ENCODE measurements around a stretch of chr3.

DNA sequence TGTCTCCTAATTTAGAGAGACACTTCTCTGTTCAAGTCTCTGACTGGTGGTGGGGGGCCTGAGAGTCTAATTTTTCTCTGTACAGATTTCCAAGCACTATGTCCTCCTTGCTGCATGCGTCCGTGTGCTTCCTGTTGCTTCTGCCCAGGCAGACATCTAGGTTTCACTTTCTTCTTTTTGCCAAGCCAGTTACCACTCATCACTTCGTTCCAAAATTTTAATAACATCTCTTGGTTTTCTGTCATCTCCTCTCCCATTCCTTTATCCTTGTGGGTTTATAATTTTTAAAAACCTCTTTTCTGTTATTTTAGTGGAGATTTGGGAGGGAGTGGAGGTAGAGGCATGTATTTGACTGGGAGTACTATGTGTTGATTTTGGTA is 276.5 kb upstream of the DNAJC19 start:
- PRO-cap: no peak

GRCh38 chr3:181718977-181719920 is 7.5 kb downstream of the SOX2 start:
- PRO-cap: no peak

DNA sequence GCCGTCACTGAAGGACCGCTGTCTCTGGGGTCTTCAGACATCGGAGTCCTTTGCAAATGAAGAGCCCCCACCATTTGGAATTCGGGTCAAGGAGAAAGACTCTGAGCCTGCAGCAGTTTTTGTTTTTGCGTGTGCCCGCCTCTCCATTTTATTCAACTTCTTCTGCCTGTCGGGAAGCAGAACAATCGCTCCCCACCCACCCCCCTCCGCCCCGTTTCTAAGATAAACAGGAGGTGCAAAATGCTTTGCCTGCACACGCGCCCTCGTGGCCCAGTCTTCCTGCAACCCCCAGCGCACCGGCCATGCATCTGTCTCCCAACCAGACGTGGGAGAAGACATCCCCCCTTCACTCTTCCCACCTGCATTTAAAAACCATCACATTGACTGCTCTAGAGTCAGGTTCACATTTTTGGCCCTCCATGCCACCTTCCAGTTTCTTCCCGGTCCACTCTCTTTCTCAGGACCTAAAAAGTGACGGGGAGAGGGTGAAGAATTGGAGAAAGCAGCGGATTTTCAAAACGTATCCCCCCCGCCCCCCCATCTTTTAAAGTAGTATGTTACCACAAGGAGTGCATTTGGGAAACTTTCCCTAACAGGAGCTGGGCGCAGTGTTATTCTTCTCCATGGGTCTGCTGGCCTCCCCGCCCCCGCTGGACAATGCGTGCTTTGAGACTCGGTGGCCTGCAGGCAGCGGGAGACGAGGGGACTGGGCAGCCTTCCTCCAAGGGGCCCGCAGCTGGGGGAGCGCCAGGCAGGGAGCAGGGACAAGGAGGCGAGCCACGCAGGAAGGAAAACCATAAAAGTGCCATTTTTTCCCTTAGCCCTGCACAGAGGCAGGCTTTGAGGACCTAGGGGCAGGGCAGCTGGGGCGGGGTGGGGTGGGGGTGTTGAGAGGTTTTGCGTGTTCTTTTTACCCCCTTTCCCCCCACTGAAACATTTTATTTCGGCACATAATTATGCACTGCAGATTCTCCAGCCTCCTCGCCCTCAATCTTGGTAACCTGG is 13.9 kb downstream of the SOX2 start:
- PRO-cap: no peak

- PRO-cap: no peak
Observed at GRCh38 chr3:181727592-181728208, 16.0 kb downstream of the SOX2 start.

GRCh38 chr3:182820035-182820850 is 26.9 kb downstream of the ATP11B start:
- PRO-cap: no peak

DNA sequence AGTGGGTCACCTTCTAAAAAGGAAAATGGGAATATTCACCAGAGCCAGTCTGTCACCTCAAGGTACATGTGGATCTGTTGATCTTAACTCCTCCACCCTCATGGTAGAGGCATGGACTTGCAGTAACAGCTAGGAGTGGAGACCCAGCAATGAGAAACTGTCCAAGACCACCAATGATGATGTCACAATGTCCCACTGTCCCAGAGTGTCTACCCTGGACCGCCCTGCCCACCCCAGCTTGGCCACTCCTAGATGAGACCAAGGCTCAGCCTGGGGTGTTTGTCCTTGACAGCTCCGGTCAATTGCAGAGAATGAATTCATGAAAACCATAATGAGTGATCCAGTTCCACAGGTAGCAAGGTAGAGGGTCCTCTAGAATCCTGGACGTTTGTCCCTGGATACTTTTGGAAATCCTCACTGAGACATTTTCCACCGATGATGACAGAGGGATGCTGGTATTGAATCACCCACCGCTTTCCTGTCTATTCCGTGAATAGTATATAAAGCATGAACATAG is 5.5 kb upstream of the DCUN1D1 start:
- PRO-cap: no peak

DNA sequence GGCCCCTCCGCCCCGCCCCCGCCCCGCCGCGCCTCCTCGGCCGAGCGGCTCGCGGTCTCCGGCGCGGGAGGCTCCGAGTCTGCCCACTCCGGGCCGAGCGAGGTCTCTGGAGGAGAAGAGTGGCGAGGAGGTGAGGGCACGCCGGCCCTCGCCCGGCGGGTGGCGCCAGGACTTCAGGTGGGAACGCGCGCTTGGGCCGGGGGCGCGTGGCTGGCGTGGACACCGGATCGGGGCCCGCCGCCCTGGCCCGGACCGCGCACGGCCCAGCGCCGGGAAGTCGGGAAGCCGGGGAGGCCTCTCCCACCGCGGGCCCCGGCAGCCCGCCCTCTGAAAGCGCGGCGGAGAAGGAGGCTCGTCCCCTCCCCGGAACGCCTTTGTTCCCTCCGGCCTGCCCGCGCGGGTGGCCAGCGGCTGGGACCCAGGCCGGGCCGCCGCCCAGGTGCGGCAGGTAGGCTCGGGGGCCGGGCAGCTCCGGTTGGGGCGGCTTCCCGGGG is 1.1 kb downstream of the B3GNT5 start:
- PRO-cap: bidirectional peak, plus-strand start at position 86 of the sequence, minus-strand start outside the sequence; bidirectional peak, plus-strand start at position 330 of the sequence, minus-strand start at position 329 of the sequence

- PRO-cap: bidirectional peak, plus-strand start at chr3:183265385, minus-strand start at chr3:183265085; bidirectional peak, plus-strand start at chr3:183265483, minus-strand start at chr3:183265444
Observed at GRCh38 chr3:183264850-183265852, 12.1 kb downstream of the B3GNT5 start.

- PRO-cap: bidirectional peak, plus-strand start at chr3:183286062, minus-strand start at chr3:183285884
Observed at GRCh38 chr3:183285691-183286638, 32.9 kb downstream of the B3GNT5 start.

GRCh38 chr3:183298474-183299611 is 45.8 kb downstream of the B3GNT5 start:
- PRO-cap: bidirectional peak, plus-strand start at chr3:183299076, minus-strand start at chr3:183298871

DNA sequence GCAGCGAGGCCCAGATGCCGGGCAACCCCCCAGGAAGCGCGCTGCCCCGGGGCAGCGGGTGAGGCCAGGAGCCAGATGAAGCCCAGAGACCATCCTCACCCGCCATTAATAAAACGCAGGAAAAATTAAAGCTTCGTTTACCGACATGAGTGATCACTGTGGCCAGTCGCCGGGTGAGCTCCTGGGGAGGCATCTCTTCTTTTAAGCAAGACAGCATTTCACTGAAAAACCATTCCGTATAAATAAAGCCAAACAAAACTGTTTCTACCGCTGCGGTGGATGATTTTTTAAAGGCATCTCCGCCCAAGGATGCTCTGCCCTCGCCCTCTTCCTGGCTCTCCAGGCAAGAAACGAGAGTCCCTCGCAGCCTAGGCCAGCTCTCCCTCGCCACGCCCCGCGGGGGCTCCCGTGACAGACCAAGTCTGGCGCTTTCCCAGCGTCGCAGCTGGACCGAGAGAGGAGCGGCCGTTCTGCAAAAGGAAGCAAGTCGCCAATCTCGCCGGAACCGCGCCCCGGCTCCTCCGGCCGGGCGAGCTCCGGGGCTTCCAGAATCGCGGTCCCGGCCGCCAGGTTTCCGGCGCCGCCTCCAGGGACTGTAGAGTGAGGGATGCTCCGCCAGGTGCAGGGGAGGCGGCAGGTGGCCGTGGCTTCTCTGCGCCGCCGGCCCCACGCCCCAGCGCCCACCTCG is 514 bp downstream of the MCF2L2 start:
- PRO-cap: no peak

GRCh38 chr3:183527316-183527703 is 28.2 kb downstream of the KLHL6 start:
- PRO-cap: no peak

DNA sequence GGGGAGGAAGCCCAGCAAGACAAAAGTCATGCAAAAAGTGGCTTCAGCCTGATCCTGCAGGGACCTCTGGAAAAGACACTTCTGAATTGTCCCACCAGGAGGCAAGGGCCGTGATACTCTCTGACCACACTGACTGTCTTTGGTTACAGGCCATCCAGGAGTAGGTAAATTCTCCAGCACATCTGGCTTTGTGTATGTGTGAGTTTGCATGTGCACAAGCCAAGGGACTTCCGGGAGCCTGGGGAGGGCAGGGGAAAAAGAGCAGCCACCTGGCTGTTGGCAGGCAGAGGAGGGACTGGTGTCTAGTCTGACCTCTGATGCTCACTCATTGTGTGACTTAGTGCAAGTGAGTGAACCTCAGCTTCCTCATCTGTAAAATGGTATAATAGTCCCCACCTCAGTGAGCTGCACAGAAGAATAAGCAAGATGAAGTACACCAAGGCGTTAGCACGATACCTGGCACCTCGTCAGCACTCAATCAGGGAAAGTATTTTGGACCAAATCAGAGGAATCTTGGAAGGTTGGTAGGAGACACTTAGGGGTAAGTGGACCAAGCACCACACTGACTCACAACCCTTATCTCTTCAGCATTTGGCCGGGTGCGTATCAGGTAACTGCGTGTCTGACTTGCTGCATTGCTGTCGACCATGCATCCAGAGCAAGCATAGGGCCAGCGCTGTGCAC is 19.2 kb downstream of the KLHL6 start:
- PRO-cap: no peak

DNA sequence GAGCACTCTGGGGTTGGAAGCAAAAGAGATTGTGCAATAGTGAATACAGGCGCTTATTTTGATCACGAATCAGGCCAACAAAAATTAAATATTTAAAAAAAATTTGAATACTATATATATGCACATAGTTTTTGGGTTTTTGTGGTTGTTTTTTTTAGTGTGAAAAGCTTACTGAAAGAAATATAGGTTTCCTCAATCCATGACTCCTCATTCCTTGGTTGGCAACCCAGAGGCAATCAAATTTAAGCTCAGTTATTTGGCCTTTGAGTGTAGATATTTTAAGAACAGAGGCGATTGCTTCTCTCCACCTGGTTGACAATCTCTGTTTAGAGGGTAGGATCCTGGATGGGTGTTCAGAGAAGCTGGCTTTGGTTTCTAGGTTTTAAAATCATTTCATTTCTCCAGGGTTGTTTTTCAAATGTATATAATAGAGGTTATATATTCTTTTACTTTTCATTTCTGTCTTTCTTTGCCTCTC is 8.3 kb upstream of the KLHL24 start:
- PRO-cap: no peak

GRCh38 chr3:183637245-183637629 is 1.8 kb downstream of the KLHL24 start:
- PRO-cap: no peak

- PRO-cap: no peak
Observed at GRCh38 chr3:183648376-183648980, 13.1 kb downstream of the KLHL24 start.

DNA sequence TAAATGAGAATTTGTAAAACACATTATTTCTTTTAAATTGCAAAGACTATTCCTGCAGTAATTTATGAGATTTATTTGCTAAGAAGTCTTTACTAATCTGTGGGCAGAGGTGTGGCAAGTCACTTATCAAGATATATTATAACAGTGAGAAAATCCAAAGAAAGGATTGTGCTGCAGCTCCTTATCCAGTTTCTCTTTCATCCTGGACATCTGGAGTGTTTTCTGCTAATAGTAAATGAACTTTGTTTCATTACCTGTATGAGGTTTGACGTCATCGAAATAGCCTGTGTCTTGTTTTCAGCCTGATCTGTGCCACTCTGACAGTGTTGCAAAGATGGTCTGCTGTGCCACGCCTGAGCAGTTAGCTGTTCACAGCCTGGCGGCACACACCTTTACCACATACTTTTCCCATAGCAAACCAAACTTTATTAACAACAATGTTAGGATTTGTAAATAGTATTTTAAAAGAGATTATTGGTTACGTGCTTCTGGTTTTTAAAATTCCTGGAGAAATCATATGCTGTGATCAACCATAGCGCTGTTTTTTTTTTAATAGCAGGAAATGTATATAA is 34.0 kb downstream of the YEATS2 start:
- PRO-cap: no peak

GRCh38 chr3:183803917-183804493 is 21.4 kb downstream of the MAP6D1 start:
- PRO-cap: no peak

- PRO-cap: no peak
Observed at GRCh38 chr3:183961183-183961793, 56.4 kb downstream of the ABCC5 start.

- PRO-cap: no peak
Observed at GRCh38 chr3:184137610-184138329, 2.6 kb downstream of the EIF2B5 start.